H4 (cell line): ENCODE measurements around the genes SLC48A1, TMEM106C and SENP1.

- RAMPAGE, long total RNA = no peak
Measured at GRCh38 chr12:47006795-47007630, 72.4 kb upstream of the PCED1B start.

GRCh38 chr12:47104747-47105480, 25.2 kb upstream of the AMIGO2 start:
- RAMPAGE, long total RNA = no peak

DNA sequence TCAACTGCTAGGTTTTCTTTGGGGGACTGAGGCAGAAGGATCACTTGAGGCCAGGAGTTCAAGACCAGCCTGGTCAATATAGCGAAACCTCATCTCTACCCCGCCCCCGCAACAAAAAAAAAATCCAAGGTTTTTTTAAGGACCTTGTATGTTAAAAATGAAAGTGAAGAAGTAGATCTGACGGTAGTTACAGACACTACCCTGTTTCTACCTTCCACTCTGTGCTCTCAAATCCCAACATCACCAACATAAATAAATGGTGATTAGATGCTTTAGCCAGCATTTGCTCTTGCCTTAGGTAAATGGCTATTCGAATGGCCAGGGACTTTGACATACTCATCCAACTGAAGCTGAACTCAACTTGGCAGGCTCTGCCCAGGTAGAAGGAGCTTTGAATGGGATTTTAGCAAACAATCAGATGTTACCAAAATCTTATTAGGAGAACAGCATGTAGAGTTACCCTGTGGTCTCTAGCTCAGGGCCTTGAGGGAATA, 126.9 kb upstream of the AMIGO2 start:
- RAMPAGE, long total RNA = no peak

DNA sequence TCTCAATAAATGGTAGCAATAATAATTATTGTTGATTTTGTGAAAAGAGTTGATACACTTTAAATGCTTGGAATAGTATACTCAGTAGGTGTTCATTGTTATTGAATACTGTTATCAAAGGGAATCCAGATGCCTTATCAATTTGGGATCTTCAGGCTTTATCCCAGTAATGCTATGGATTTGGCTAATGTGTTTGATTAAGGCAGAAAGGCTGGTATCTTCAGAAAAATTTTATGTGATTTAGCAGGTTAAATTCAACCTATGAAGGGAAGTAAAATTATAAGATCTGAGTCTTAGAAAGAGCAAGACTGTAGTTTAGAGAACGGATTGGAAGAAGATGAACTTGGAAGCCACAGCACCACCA, 129.8 kb upstream of the AMIGO2 start:
- RAMPAGE, long total RNA = no peak

DNA sequence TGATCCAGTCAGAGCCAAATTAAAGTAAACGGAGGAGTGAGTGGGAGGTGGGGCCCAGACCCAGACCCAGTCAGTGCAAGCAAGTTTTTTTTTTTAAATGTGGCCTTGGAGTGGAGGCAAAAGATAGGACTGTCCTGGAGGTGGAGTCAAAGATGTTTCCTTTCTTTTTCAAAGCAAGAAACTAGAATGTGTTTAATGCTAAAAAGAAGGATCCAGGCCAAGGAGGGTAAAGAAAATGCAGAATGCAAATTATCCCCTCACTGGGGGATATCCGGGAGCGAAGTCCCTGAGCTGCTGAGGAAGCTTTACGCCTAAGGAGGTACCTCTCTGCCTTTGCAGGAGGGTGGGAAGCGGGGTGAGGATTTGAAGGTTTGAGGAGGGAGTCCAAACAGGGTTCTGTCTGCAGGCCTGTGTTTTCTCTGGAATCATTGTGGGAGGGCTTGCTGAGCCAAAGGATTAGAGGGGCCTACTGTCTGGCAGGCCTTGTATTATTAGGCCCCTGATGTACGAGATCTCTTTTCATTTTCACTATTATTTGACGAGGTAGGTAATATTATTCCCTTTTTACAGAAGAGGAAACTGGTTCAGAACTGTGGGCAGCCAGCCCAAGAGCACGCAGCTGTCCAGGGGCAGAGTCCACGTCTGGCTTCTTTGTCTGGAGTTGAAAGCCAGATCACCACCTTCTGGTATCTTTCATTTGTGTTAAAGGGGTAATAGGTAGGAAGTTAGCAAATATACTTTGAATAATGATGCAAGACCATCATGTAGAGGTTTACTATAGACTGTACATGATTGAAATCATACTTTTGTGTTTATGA, 143.8 kb upstream of the AMIGO2 start:
- RAMPAGE, long total RNA = no peak

DNA sequence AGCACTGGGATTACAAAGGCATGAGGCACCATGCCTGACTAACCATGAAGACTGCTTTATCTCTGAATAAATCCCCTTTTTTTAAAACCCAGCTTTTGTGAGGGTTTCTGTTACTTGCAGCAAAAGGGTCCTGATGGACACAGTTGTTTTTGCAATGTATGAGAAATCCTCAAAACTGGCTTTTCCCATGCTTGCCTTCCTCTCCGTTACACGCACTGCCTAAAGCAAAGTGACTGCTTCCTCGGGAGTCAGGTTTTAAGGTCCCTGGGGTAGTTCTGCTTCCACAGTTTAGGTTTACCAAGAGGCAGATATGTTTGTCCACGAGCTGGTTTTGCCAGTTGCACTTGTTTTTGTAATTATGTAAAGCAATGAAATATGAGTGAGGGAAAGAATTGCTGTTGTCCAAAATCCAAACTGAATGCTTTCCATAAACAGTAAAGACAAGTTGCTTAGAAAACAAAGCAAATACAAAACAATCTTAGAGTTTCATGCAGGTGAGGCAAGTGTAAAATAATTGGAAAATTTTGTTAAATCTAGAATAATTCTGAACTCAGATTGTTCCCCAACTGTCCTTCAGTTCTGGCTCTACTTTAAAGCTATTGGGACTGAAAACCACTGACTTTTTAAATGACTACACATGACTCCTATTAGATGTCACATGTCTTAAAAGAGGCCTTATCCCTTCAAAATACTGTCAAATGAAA, 290.7 kb upstream of the AMIGO2 start:
- RAMPAGE, long total RNA = no peak

- RAMPAGE, long total RNA = no peak
Measured at GRCh38 chr12:47377332-47378057, 297.7 kb upstream of the AMIGO2 start.

- RAMPAGE, long total RNA = no peak
Measured at GRCh38 chr12:47391502-47392079, 311.8 kb upstream of the AMIGO2 start.

GRCh38 chr12:47707819-47708598, 2.2 kb upstream of the RPAP3 start:
- RAMPAGE, long total RNA = no peak

GRCh38 chr12:47715311-47716092, 9.7 kb upstream of the RPAP3 start:
- RAMPAGE, long total RNA = no peak

- RAMPAGE, long total RNA = no peak
Measured at GRCh38 chr12:47762950-47763332, 4.3 kb upstream of the RAPGEF3 start.

GRCh38 chr12:47772755-47774001, at the start of gene SLC48A1:
SLC48A1 (plus strand) TSS chr12:47773238.
- RAMPAGE, long total RNA = no peak

GRCh38 chr12:47794373-47795176, 21.5 kb downstream of the SLC48A1 start:
- RAMPAGE, long total RNA = no peak

DNA sequence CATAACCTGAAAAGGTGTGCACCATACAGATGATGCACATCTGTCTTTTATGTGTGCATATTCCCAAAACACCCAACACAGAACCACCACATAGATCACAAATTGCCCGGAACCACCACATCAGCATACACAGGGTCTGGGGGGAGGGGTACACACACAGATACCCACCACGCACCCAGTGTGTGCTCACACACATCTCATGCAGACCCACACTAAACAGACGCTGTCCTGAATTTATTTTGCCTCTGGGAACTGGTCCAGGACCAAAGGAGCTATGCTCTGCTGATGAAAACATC, 3.4 kb downstream of the HDAC7 start:
- RAMPAGE, long total RNA = no peak

GRCh38 chr12:47824155-47824931, 4.6 kb upstream of the HDAC7 start:
- RAMPAGE, long total RNA = no peak

- RAMPAGE, long total RNA = no peak
Measured at GRCh38 chr12:47903153-47903565, 1.6 kb downstream of the VDR start.

DNA sequence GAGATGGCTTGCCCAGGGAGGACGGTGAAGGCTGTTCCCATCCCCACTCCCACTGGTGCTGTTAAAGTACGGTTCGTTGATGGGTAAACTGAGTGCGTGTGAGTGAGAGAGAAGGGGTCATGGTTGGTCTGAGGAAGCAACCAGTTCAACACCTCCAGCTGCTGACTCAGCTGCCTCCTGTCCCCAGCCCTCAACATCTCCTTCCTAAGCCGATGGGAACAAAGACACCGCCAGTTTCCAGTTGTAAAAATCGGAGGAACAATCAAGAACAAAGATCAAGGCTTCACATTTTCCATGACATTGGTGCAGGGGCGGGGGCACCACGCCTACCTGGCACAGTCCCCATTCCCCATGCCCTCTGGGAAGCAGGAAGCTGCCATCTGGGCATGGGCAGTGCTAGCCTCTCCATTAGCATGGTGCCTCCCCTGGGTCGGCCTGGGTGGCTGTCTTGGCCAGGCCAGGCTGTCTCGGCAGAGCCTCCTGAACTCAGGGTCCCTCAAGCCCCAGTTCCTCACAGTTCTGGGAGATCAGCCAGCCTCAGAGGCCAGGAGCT, 19.8 kb upstream of the TMEM106C start:
- RAMPAGE, long total RNA = no peak

DNA sequence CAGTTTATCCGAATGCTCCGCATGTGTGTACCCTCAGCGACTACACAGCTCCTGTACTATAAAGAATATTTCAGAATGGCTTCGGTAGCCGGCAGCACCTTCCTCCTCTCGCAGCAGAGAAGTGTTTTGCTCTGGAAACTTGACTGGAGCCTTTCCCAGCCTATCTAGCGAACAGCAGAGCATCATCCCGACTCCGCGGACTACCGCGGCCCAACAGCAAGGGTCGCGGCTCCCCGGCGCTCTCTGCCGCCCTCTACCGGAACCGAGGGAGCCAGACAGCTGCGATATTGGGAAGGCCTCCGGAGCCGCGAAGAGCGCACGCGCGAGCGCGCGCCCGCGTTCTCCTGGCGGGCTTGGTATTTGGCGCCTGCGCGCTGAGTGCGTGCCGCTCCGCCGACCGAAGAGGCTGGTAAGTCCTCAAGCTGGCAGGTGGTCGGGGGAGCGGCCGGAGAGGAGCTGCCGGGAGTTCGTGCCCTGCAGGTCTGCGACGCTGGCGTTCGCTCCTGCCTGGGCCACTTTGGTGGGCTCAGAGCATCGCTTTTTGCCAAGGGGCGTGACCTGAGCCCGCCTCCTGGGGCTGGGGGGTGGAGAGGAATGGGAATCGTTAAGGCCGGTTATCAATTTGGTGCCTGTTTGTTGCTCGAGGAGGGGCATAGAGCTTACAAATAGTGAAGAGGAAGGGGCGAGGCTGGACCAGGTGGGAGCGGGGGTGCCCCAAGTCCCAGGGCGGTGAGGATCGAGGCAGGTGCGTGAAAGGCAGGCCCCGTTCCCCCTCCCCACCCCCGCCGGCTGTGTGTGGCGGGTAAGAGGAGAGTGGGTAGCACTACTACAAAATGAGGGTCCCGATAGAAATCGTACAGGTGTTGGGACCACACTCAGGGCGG, at the start of gene TMEM106C:
Gene TMEM106C (plus strand): TSS at position 372 of the 884 bp plus-strand sequence.
- RAMPAGE, long total RNA = start-site peak on the plus strand centred at position 388 of the sequence, 32 bp wide, 411 reads

DNA sequence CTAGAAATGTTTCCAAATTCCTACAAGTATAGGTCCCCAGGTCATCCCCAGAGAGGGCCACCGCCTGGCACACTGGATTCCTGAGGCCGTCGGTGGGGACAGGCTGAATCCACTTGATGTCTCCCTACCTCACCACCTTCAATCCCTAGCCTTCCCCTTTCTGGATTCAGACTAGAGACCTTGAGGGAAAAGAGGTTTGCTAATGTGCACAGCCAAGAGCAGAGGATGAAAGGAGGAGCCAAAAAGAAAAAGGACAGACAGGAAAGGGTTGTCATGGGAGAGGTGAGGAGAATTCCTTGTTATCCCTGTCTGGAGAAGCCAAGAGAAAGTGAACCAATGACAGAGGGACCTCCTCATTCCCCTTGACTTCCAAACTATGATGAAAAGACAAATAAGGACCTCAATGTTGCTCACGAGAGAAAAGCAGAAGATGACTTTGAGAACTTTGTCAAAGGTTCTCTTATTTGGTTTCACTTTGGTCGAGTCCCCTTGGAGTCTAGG, 33.6 kb upstream of the COL2A1 start:
- RAMPAGE, long total RNA = no peak

- RAMPAGE, long total RNA = start-site peak on the minus strand at chr12:48106046-48106079, 47 reads
Measured at GRCh38 chr12:48105756-48106463, at the start of gene SENP1. SENP1 (minus strand) TSS chr12:48106079.